NCI-H460 (cell line): Measurements from ENCODE around the genes COA6 and IRF2BP2.

DNA sequence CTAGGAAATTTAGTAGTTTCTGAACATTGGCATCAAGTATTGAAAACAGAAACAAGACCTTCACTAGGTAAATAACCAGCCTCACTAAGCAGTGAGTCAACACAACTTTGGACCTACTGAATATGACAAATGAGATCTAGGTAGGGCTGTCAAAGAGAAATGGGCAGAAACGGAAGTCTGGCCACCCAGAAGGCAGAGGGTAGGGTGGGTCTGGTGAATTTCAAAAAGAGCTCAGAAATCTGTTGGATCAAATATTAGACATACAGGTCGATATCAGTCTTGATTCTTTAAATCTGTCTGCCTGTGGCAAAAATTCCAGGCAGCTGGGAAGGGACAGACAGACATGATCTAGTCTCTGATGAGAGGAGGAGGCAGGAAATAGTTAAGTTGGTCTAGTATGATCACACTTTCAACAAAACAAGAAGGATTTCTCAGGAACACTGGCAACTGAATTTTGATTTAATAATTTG is 134.3 kb upstream of the KCNK1 start:
RAMPAGE:
- cytosol, long total RNA = no peak
- long total RNA = no peak
- nucleus, long total RNA = no peak

RAMPAGE:
- cytosol, long total RNA = no peak
- long total RNA = no peak
- nucleus, long total RNA = no peak
Observed at GRCh38 chr1:233520254-233520962, 93.5 kb upstream of the KCNK1 start.

RAMPAGE:
- cytosol, long total RNA = no peak
- long total RNA = no peak
- nucleus, long total RNA = no peak
Observed at GRCh38 chr1:233635899-233636759, 22.2 kb downstream of the KCNK1 start.

DNA sequence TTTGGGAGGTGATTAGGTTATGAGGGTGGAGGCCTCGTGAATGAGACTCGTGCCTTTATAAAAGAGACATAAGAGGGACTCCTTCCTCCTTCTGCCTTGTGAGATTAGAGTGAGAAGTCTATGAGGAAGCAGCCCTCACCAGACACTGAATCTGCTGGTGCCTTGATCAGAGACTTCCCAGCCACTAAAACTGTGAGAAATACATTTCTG is 41.6 kb downstream of the KCNK1 start:
RAMPAGE:
- cytosol, long total RNA = no peak
- long total RNA = no peak
- nucleus, long total RNA = no peak

DNA sequence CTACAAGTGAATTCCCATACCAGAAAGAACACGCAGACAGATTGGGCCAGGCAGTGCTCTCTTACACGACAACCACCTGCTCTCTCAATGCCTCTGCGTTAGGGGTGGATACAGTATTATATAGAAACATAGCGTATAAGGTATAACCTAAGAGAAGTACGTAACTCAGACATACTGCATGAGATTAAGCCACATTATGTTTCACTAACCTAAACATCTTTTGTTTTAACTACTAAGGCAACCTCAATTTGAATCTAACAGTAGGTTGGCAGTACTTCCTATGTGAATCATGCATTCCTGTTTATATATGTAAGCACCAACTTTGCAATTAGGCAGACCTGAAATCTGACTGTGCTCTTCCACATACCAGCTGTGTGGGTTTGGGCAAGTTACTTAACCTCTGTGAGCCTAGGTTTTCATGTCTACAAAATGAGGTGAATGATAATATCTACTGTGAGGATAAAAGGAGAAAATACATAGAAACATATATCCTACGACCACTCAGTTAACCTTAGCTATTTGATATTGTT is 58.1 kb upstream of the COA6 start:
RAMPAGE:
- cytosol, long total RNA = no peak
- long total RNA = no peak
- nucleus, long total RNA = no peak

GRCh38 chr1:234356513-234357545 is 16.4 kb upstream of the COA6 start:
RAMPAGE:
- cytosol, long total RNA = no peak
- long total RNA = no peak
- nucleus, long total RNA = start-site peak on the plus strand at chr1:234356975-234357033, 142 and 19 reads in 2 replicates

DNA sequence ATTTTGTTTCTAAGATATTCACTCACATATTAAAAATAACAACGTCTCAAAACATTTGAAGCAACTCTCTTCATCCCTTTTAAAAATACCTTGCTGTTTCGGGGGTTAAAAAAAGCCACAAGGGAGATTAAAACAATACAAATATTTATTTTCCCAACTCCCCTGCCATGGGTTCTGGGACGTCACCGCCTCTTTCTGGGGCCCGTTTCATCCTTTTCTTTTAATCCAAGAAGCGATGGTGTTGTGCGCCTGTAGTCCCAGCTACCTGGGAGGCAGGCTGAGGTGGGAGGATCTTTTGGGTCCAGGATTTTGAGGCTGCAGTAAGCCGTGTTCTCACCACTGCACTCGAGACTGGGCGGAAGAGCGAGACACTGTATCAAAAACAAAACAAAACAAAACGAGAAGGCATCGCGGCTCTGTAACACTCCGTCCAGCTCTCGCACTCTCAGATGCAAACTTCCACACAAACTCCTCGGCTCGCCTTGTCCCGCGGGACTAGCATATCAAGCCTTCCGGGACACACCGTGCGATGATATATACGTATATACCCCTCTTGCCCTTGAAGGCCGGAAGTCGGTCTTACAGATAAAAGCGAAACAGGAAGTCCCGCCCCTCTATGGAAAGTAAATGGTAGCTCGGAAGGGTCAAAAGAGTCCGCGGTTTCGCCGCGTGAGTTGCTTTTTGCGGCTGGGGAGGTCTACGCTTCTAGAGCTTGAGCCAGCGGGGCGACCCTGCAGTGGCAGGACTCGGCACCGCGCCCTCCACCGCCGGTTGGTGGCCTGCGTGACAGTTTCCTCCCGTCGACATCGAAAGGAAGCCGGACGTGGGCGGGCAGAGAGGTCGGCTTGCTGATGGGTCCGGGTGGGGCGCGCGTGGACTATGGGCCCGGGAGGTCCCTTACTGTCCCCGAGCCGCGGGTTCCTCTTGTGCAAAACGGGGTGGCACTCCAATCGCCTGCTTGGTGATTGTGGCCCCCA is at the start of gene COA6:
Gene COA6 (plus strand): TSS at position 617 of the 977 bp plus-strand sequence.
RAMPAGE:
- cytosol, long total RNA = start-site peak on the minus strand centred at position 531 of the sequence, 114 bp wide, 140 and 177 reads in 2 replicates; start-site peak on the plus strand centred at position 770 of the sequence, 316 bp wide, 4,878 and 5,231 reads in 2 replicates; start-site peak on the minus strand centred at position 819 of the sequence, 29 bp wide, 18 and 20 reads in 2 replicates
- long total RNA = start-site peak on the minus strand centred at position 531 of the sequence, 114 bp wide, 68 and 472 reads in 2 replicates; start-site peak on the plus strand centred at position 675 of the sequence, 119 bp wide, 3,507 and 8,421 reads in 2 replicates; start-site peak on the minus strand centred at position 781 of the sequence, 98 bp wide, 20 and 27 reads in 2 replicates
- nucleus, long total RNA = start-site peak on the minus strand centred at position 504 of the sequence, 115 bp wide, 291 and 429 reads in 2 replicates; start-site peak on the plus strand centred at position 674 of the sequence, 125 bp wide, 3,612 and 154 reads in 2 replicates; start-site peak on the plus strand centred at position 880 of the sequence, 148 bp wide, 322 and 27 reads in 2 replicates

RAMPAGE:
- cytosol, long total RNA = no peak
- long total RNA = no peak
- nucleus, long total RNA = no peak
Observed at GRCh38 chr1:234553491-234554083, 56.4 kb downstream of the IRF2BP2 start.

DNA sequence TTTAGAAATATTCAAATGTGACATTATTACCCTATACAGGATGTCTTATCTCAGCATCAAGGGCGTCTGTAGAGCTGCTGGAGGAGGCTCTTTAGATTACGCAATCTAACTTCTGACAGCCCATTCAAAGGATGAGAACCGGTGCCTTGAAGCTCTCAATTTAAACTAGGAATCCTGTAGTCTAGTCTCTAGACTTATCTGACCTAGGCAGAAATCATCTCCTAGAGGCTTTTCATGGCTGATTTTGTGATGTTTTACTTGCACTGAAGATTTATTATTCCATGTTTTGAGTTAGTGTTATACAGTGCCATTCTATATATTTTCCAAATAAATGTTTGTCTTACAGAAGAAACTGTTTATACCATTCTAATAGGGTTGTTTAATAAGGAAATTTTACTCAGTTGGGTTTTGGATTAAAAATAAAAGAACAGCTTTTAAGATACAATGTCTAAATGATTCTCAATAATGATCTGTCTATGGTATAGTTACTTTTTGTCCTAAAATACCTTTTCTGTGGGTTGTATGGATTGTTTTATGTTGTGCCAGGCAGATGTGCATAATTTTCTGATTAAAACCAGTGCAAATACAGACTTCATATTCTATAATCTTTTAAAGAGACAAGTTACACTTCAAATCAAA is 8.1 kb downstream of the IRF2BP2 start:
RAMPAGE:
- cytosol, long total RNA = no peak
- long total RNA = no peak
- nucleus, long total RNA = no peak

GRCh38 chr1:234602444-234603398 is 7.3 kb downstream of the IRF2BP2 start:
RAMPAGE:
- cytosol, long total RNA = no peak
- long total RNA = no peak
- nucleus, long total RNA = no peak

DNA sequence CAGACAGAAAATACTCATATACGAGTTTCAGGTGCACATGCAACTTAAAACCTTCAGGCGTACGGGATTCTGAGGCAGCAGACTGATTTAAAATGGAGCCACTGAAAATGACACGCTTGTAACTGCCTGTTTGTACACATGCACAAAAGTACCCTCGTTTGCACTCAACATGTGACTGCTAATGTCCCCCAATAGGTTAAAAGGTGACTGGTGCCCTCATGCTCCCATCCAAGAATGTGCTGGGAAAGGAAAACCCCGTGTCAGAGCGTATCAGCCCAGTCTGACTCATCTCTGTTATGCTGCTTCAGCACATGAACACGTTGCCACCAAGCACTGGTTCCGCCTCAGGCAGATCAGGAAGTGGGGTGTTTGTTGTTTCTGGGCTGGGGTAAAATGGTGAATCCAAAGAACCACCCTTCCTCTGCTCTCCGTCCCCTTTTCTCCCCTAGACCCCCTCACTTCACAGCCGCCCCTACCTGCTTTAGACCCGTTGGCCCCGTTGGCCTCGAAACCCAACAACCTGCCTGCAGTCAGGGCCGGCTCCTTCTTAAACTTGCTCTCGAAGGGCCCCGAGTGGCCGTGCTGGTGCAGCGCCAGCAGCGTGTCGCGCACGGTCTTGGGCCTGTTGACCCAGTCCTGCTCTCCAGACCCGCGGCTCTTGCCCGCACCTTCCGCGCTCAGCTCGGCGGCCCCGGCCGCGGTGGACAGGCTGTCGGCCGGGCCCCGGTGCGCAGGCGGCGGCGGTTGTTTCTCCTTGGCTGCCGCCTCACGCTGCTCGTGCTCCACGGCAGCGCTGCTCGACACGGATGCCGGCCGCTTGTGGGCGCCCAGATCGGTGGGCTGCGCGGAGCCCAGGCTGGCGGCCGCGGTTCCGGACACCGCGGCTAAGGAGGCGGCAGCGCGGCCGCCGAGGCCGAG is 1.7 kb downstream of the IRF2BP2 start:
RAMPAGE:
- cytosol, long total RNA = no peak
- long total RNA = no peak
- nucleus, long total RNA = no peak

DNA sequence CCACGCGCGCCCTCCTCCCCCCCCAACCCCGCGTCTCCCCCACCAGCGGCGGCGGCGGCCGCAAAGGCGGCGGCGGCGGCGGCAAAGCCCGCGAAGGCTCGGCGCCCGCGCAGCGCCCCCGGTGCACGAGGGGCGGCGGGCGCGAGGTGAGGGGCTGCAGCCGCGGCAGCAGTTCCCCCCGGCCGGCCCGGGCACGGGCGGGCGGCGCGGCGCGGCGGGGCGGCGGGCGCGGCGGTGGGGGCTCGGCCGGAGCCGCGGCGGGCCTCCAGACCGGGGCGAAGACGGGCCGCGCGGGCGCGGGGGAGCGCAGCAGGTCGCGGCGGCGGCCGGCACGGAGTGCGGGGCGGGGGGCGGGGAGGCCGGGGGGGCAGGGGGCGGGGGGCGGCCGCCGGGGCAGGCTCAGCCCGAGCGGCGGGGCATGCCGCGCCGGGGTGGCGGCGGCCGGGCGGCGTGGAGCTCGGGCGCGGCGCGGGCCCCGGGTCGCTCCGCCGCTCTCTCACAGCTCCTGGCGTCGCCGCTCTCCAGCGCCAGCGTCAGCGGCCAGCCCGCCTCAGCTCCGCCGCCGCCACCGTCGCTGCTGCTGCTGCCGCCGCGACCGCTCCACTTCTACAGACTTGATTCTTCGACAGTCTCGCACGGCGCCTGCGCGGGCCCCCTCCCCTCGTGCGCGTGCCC is at the start of gene IRF2BP2:
Gene IRF2BP2 (minus strand): TSS at position 610 of the 675 bp plus-strand sequence.
RAMPAGE:
- cytosol, long total RNA = no peak
- long total RNA = no peak
- nucleus, long total RNA = no peak

DNA sequence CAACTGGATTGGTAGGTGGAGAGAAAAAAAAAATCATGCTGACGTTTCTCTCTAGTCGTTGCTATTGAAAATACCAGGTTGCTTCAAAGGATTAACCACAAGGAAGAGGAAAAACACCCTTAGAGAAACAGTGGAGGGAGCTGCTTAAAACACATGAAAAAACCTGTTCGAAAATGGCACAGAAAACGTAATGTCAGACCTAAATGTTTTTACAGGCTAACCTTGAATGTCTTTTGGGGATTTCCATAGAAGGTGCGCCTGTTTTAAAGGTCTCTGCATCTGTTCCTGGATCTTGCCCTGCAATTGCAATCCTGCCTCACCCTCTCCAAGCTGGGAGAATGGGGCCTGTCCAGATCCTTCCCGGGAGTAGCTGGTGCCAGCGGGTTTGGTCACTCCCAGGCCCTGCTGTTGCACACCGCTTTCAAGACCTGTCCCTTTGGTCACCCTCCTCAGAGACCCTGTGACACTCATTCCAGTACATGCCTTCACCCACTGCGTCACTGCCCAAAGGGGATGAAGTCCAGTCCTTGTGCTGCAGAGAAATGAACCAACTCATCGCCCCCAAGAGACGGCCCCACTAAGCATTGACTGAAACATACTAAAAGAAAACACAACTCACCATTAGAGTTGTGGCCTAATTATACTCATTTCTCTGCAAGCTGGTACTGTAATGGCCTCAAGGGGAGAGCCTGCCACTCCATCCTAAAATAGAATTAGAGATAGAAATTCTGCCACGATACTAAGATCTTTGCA is 1.8 kb upstream of the IRF2BP2 start:
RAMPAGE:
- cytosol, long total RNA = no peak
- long total RNA = no peak
- nucleus, long total RNA = no peak

DNA sequence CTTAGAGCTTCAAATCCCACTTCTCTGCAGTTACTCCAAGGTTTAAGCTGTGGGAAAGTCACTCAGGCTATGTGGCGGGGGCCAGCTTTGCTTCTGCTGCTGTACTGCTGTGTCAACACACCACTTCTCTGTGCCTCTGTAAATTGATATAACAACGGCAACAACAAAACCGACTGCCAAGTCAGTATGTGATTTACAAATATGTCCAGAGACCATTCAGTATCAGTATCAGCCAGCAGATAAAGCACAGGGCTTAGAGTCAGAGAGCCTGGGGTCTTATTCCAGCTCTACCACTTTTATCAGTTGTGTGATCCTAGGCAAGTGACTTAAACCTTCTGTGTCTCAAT is 14.2 kb upstream of the IRF2BP2 start:
RAMPAGE:
- cytosol, long total RNA = no peak
- long total RNA = no peak
- nucleus, long total RNA = no peak

GRCh38 chr1:234751065-234751896 is 141.3 kb upstream of the IRF2BP2 start:
RAMPAGE:
- cytosol, long total RNA = no peak
- long total RNA = no peak
- nucleus, long total RNA = no peak

DNA sequence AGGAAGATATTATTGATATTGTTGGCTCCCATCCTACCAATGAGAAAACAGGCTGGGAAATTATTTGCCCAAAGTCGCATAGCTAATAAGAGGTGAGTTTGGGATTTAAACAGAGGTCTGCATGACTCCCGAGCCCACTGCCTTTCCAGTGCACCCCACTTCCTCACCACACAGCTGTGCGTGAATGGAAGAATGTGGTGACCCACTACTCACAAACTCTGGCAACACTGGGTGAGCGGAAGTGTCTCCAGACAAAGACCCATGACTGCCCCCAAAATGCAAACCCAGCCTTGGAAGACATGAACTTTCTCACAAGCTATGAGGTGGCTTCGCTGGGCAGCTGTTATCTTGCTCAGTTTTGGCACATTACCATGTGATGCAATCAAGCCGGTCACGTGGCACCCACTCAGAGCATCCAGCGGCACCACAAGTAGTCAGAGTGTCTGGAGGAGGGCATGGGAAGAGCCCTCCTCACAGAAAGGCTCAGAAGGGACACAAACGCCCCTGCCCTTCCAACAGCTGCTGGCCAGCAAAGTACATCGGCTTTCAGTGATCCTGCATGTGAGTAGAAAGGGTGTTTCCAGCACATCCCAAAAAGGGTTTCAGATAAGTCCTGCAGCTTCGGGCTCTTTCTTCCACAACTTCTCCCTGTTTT is 145.4 kb upstream of the IRF2BP2 start:
RAMPAGE:
- cytosol, long total RNA = no peak
- long total RNA = no peak
- nucleus, long total RNA = no peak

RAMPAGE:
- cytosol, long total RNA = no peak
- long total RNA = no peak
- nucleus, long total RNA = no peak
Observed at GRCh38 chr1:234898578-234899360, 229.9 kb downstream of the TOMM20 start.

DNA sequence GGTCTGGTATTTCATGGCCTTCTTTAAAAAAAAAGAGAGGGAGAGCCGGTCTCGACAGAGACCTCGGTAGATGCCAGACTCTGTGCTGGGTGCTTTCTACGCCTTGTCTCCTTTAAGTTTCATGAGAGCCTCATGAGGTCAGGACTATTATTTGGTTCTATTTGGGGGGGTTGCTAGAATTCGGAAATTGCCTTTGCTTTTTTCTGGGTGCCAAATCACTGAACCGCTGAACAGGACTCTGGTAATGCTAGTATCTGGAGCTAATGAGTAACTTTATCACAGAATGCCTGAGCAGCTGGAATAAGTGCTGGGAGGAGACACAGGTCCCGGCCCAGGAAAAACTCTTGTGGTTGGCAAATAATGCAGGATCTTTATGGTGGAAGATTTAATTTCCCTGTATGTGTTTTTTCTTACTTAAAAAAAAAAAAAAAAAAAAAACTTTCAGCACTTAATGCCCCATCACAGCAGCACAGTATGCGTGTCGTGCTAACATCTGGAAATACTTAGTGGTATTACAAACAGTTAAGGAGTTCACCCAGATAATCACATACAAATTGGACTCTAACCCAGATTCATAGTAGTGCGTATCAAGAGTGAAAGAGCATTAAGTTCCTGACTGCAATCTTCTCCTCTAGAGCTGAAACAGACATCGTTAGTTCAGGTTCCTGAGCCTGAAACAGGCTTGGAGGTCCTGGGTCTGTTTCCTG is 220.7 kb downstream of the TOMM20 start:
RAMPAGE:
- cytosol, long total RNA = no peak
- long total RNA = no peak
- nucleus, long total RNA = no peak

DNA sequence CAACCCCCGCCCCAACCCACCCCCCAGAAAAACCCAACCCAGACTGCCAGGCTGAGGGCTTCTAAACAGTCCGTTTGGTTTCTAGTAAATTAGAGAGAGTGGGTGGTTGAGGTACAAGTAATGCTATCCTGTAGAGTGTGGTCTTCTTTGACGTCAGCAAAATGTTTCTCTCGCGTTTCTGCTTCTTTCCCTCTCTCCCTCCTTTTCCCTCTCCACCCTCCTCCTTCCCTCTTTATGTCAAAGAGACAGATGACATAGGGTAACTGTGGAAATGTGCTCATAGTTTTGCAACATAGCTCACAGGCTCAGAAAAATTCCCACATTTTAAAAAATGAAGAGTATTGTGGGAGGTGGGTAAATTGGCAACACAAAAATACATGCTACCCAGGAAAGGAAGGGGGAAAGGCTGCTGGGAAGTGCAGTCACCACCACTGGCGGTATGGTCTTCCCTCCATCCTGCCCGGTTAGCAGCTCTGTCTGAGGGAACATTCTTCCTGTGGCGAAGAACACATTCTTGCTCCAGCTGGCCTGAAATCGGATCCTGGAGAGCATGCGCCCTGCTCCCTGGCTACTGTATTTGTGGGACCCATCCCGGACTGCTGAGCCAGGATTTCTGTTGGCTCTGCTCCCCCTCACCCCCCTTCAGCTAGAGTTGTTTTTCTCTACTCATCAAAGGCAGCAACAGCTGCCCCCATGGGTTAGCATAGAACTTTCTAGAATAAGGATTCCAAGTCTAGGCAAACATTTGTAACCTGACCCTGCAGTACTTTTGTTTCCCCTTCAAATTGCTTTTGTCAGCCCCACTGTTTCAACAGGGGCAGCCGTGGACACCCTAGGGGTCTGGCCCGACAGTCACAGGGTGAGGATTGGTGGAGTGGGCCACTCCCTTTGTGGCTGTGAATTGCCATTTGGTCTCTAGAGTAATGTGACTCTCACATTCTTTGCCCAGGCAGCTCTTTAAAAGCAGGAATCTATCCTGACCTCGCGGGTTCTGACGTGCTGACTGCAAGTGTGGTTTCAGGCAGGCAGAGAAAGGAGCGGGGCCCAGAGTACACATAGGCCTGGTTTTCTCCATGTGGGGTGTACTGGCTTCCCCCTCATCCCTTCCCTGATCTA is 157.9 kb downstream of the TOMM20 start:
RAMPAGE:
- cytosol, long total RNA = no peak
- long total RNA = no peak
- nucleus, long total RNA = no peak

DNA sequence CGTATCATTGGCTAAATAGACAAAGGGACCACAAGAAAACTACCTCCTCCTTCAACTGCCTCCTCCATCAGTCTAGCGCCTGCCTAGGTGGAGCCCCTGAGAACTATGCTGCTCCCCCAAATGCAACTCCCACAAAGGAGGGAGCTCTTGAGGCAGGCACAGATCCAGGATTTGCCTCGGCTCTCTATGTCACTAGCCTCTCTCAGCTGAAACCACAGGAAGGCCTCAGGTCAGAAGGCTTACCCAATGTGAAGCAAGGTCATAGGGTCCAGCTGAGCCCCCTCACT is 148.3 kb downstream of the TOMM20 start:
RAMPAGE:
- cytosol, long total RNA = no peak
- long total RNA = no peak
- nucleus, long total RNA = no peak